Mesenteric fat pad (tissue), 1 donor: ENCODE results near the gene HSD17B11.

DNA sequence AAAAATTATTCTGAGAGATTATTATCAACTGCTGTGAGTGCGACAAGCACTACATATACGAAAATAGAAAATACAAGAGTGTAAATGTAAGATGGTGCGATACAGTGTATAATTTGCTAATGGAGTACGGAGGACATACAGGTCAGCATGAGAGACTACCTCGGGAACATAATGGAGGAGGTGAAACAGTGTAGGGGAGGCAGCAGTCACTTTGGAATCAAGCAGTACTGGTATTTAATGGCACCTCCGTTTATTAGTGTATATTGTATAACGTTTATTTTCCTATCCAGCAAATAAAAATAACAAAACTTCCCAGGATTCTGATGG lies 2.9 kb upstream of the LIN54 start:
- PRO-cap, result no peak

- PRO-cap, result no peak
Measured at GRCh38 chr4:83248587-83248892, 36.1 kb downstream of the COQ2 start.

- PRO-cap, result no peak
Measured at GRCh38 chr4:83284967-83285607, 489 bp upstream of the COQ2 start.

DNA sequence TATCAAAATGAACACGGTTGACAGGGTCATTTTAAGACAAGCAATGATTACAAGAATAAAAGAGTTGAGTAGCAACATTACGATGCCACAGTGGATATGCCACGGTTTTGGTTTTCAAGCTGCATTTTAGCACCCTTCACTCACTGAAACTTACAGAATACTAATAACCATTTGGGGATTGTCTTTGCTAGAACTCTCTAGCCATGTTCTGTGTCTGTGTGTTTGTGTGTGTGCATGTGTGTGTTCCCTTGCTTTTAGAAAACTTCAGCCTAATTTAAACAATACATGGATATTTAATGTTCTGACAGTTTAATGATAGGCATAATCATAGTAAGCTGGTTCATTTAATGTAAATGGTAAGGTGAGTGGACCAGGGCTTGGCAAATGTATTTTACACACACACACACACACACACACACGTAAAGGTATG lies 506 bp upstream of the ABRAXAS1 start:
- PRO-cap, result no peak

GRCh38 chr4:83536839-83537235 lies 929 bp downstream of the GPAT3 start:
- PRO-cap, result no peak

- PRO-cap, result no peak
Measured at GRCh38 chr4:83537840-83538172, 1.9 kb downstream of the GPAT3 start.

- PRO-cap, result no peak
Measured at GRCh38 chr4:84087592-84088257, 411.4 kb downstream of the NKX6-1 start.

GRCh38 chr4:84498197-84498610 lies 888 bp downstream of the NKX6-1 start:
- PRO-cap, result no peak

GRCh38 chr4:84739541-84739879 lies 156.6 kb downstream of the CDS1 start:
- PRO-cap, result no peak

GRCh38 chr4:84938230-84938761 lies 28.2 kb downstream of the WDFY3 start:
- PRO-cap, result no peak

DNA sequence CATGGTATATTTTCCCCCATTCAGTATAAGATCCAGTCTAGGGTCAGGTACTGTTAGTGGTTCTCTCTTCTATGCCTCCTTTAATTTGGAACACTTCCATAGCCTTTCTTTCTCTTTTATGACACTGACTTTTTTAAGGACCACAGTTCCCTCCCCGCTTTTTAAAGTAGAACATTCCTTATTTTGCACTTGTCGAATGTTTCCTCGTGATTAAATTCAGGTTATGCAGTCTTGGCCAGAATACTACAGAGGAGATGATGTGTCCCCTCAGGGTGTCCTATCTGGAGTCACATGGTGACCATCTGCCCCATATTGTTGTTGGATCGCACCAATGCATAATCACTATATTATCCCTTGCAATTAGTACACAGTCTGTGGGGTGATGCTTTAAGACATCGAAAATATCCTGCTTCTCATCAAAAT lies 27.4 kb downstream of the WDFY3 start:
- PRO-cap, result no peak

DNA sequence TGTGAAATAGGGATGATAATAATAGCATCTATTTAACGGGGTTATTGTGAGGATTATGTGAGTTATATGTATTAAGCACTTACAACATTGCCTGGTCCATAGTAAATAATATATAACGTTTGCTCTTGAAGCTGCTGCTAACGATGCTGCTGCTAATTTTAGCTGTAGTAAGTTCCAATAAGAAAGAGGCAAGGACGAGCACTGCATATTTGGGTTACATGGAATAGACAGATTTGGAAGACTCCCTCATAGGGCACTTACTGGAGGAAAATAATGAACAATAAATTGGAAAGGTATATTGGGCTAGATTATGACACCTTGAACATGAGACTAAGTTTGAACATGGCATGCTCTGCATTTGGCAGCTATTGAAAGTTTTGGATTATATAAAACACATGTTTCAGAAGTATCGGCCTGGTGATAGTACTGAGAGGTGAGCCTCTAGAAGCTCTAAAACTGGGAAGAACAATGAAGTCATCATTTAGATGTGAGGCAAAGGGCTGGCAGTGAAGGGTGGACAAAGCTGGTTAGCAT lies 68.0 kb downstream of the ARHGAP24 start:
- PRO-cap, result no peak

GRCh38 chr4:85842437-85842977 lies 367.6 kb downstream of the ARHGAP24 start:
- PRO-cap, result no peak

- PRO-cap, result no peak
Measured at GRCh38 chr4:85922315-85922708, 437.5 kb downstream of the MAPK10 start.

DNA sequence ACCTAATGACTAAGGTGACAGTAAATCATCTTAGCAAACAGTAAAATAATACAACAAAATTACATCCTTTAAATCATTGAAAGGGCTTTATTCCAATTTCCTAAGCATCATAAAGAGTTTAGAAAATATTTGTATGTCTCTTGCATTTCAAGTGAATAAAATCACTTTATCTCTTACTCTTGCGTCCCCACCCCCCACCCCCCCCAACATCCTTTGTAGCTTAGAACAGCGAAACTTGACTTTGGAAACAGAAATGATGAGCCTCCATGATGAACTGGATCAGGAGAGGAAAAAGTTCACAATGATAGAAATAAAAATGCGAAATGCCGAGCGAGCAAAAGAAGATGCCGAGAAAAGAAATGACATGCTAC lies 359.6 kb downstream of the MAPK10 start:
- PRO-cap, result no peak

- PRO-cap, result no peak
Measured at GRCh38 chr4:86302154-86302644, 57.7 kb downstream of the MAPK10 start.

- PRO-cap, result no peak
Measured at GRCh38 chr4:86831108-86831816, 17.9 kb downstream of the SLC10A6 start.

DNA sequence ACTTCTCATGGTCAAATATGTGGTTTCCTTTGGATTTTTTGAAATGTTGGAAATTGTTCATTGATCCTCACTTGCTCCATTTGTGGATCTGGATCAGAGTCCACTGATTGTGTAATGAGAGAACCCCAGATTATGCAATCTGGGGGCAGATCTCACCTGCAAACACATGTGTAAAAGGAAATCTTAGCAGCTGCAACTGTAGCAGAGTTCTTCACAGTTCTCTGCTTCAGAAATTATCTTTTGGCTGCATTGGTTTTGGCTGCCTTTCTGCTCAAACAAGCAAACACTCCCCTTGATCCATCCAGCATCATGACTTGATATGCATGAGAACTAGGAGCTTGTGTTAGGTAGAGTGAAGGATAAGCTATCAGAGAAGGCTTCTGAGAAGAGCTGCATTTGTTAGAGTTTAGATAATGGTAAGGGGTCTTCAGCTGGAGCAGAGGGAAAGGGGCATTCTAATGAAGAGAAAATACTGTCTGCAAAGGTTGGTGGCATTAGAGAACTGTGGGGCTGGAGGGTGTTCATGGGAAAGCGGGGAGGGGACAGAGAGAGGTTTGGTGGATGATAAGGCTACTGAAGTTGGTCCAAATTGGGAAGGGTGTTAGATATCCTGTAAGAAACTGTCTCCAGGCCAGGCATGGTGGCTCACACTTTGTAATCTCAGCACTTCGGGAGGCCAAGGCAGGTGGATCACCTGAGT lies 59.7 kb downstream of the AFF1 start:
- PRO-cap, result no peak

GRCh38 chr4:87321765-87322471 lies 764 bp downstream of the HSD17B13 start:
- PRO-cap, result no peak

- PRO-cap, result no peak
Measured at GRCh38 chr4:87390571-87391647, at the start of gene HSD17B11. Gene HSD17B11, minus strand, starts transcription at chr4:87391188.